Measurements from ENCODE around the genes DYTN and CRYGD.

GRCh38 chr2:204257253-204257603 lies 288.0 kb upstream of the PARD3B start:
- RRBS, result no CpG with 5 or more reads among the region's 2 CpGs

- RRBS, result no CpG with 5 or more reads among the region's 2 CpGs
Observed at GRCh38 chr2:204321924-204322222, 223.4 kb upstream of the PARD3B start.

DNA sequence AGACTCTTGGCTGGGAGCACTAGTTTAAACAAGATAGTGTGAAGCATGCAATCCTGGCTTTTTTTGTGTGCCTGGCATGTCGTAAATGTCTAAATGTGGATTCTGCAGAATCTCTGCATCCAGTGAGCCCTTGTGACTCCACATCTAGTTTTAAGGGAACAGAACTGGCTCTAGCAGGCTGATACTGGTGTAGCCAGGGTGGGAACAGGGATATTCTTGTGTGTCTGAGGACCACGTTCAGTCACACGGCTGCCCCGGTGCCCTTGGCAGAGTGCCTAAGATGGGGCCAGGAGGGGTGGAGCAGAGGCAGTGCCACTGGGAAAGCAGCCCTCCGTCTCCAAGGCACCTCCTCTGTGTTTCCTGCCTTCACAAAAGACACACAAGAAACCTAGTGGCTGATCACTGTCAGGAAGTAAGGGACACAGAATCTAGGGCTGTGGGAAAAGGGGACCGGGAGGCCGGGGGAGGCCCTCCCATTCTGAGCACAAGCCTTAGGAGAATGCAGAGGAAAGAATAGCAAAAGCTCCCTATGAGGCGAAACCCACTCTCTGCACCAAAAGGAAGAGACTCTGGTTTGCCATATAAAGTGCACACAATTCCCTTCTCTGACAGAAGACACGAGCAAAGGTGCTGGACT lies 91.5 kb upstream of the PARD3B start:
- RRBS, result no CpG with 5 or more reads among the region's 9 CpGs

GRCh38 chr2:204522708-204523178 lies 22.5 kb upstream of the PARD3B start:
- RRBS, result no CpG with 5 or more reads among the region's 4 CpGs

DNA sequence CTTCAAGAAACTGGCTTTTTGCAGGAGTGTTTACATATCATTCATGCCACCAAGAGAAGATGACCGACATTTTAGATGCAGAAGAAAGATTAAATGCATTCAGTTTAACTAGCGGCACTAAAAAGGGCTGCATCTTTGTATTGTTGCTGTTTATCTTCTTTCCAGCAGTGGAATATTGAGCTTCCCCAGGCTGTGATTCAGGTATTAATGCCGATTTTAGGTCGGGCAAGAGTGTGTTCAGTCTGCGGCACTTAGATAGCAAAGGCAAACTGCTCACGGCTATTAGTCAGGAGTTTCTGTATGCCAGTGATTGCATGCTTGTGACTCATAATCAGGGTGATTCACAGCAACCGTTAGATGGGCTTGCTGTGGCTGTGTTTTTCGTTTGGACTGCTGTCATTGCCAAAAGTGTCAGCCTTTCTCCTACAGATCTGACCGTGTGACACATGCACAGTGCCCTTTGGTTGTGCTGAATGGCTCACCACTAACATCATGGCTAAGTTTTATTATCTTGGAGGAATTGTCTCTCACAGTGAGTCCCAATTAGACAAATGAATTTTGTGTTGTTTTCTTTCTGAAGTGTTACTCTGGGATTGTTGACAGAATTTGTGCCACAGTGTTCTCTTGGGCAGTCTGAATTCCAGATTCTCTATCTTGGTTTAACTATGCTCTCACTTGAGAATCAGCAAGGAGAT lies 479.8 kb downstream of the PARD3B start:
- RRBS, result no CpG with 5 or more reads among the region's 9 CpGs

DNA sequence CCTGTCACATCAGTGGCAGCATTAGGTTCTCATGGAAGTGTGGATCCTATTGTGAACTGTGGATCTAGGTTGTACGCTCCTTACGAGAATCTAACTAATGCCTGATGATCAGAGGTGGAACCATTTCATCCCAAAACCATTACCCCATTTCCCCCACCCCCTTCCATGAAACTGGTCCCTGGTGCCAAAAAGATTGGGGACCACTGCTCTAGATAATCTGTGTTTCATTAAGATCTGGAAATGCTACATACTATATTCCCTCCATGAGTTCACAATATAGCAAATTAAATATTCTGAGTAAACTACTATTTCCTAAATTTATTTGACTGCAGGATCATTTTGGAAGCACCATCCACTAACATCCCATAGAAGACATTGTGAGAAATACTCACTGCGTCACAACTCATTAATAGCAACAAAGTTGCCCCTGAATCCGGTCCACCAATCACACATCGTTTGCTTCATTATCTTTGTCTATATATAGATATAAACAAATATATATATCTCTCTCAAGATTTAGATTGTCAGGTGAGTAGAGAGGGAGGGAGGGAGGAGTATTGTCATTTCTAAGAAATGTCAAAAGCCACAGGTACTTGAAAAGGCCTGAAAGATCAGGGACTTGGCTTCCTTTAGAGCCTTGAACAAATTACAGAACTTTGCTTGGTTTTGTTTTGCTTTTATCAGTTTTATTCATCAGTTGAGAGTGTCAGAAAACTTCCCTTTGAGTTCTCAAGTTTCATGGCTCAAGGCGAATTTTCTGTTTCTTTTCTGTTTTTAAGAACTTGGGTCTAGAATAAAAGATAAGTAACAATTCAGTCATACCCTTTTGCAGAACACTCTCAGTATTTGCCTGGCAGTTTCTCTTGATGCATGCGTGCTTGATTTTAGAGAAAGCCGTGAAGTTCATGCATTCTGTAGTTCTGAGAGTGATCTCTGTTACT lies 531.6 kb downstream of the PARD3B start:
- RRBS, result no CpG with 5 or more reads among the region's 8 CpGs

DNA sequence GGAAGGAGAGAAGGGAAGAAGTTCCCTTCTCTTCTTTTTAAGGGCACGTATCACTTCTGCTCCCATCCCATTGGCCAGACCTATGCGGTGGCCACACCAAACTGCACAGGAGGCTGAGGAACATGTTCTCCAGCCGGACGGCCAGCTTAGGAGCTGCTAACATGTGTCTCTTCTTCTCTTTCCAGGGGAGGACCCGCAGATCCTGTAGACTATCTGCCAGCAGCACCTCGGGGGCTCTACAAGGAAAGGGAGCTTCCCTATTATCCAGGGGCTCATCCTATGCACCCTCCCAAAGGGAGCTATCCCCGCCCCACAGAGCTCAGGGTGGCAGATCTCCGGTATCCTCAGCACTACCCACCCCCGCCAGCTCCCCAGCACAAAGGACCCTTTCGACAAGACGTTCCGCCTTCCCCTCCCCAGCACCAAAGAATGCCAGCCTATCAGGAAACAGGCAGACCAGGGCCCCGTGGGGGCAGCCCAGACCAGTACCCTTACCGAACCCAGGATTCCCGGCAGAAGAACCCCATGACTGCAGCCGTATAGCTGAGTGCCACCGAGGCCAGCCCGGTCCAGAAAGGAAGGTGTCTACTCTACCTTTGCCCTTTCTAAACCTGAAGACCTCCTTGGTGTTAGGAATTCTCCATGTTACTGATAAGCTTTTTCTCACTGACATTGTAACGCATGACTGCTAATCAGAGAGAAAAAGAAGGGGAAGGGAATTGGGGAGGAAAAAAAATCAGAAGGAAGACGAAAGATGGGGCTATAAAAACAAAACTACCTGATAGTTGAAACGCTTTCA lies 66.8 kb upstream of the NRP2 start:
- RRBS, result 76% methylated on average over 4 of the region's 21 CpGs

- RRBS, result no CpG with 5 or more reads among the region's 5 CpGs
Observed at GRCh38 chr2:205679859-205680621, 2.3 kb upstream of the NRP2 start.

- RRBS, result no CpG with 5 or more reads among the region's 6 CpGs
Observed at GRCh38 chr2:205712339-205712860, 30.1 kb downstream of the NRP2 start.

DNA sequence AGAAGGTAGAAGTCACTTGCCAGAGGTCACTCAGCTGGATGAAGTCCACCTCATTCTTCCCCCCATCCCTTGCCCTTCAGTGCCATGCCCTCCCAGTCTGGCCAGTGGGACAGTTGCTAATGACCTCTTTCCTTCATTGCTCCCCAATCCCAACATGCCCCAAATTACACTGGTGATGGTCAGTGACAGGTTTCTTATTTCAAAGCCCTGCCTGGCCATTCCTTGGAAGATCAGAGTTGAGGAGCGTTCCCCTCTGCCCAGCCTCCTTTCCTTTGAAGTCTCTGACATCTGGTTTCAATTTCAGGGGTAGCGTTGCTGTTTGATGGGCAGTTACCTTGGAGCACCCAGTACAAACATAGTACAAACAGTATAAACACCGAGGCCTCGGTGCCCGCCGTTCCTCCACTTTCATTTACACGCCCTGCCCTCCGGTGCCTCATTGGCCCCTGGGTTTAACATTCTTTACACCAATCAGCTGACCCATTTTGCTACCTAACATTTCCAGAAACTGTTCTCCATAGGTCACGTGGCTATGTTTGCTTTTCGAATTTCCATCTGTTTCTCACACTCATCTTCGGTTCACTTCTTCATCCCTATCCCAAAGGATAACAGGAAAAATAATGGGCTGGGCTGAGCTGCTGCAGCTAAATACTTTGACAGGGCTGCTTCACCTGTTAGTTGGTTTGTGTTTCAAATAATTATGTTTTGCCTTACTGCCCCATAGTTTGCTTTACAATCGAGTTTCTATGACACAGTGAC lies 65.6 kb downstream of the NRP2 start:
- RRBS, result no CpG with 5 or more reads among the region's 12 CpGs

- RRBS, result no CpG with 5 or more reads among the region's 2 CpGs
Observed at GRCh38 chr2:206149650-206149989, 9.6 kb downstream of the NDUFS1 start.

DNA sequence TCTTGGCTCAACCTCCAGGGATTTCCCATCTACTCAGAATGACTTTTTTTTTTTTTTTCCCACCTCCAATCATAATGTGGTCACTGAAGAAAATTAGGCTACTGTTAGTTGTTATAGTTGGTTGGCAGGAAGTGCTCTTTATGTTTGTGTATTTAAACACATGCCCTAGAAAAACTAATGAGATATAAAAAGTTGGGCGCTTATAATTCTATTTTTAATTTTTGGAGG lies 16.6 kb downstream of the ADAM23 start:
- RRBS, result no CpG with 5 or more reads among the region's 1 CpG

DNA sequence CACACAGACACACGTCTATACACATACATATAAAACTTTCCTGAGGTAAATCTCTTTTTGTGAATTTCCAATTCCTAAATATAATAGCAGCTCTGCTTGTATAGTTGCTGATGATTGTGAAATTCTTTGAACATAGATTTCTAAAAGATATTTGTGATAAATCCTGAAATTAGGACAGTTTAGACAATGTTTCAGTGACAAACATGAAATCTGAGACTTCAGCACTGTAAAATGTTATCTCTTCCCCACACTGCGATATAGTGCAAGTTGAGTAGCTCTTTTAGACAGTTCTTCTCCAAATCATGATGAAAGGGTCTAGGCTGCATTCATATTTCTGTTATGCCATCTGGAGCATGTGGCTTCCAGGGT lies 82.8 kb downstream of the ADAM23 start:
- RRBS, result no CpG with 5 or more reads among the region's 2 CpGs

DNA sequence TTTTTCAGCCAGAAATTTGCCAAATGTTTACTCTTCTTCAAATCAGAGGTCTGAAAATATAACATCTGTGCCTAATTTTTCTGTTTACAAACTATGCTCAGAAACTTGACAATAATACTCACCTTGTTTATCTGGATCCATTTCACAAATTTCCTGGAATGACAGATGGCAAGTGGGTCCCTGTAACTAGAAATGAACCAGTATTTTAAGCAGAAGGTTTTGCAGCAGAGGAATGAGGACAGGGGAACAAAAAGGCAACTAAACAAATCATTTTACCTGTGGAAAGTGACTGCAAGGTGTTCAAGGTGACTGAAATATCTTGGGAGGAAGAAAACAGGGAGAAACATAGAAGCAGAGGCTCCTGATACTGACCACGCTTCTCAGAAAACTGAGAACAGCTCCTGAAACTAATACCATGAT lies at the start of gene DYTN:
Gene DYTN (minus strand): TSS at position 258 of the 420 bp plus-strand sequence.
- RRBS, result no CpG with 5 or more reads among the region's 1 CpG

DNA sequence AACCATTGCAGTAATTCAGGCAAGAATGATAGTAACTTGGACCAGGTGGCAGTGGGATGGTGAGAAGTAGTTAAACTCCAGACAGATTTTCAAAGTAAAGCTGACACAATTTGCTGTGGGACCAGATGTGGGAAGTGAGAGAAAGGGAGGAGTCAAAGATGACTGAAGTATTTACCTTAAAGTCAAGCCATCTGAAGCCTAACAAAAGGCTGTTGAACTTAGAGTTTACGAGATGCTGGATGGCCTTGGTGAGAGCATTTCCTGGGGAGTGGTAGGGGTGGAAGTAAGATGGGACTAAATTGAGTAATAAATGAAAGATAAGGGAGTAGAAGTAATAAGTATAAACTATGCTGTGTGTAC lies 163.3 kb upstream of the KLF7 start:
- RRBS, result no CpG with 5 or more reads among the region's 1 CpG

DNA sequence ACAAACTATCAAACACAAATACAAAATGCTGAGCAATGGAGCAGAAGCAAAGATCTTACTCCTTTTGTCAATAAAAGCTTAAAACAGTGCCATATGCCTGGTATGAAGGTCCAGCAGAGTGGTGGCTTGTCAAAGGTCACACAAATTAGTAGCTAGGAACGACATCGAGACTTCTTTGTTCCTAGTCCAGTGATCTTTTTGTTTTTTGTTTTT lies 76.1 kb upstream of the FZD5 start:
- RRBS, result no CpG with 5 or more reads among the region's 2 CpGs

DNA sequence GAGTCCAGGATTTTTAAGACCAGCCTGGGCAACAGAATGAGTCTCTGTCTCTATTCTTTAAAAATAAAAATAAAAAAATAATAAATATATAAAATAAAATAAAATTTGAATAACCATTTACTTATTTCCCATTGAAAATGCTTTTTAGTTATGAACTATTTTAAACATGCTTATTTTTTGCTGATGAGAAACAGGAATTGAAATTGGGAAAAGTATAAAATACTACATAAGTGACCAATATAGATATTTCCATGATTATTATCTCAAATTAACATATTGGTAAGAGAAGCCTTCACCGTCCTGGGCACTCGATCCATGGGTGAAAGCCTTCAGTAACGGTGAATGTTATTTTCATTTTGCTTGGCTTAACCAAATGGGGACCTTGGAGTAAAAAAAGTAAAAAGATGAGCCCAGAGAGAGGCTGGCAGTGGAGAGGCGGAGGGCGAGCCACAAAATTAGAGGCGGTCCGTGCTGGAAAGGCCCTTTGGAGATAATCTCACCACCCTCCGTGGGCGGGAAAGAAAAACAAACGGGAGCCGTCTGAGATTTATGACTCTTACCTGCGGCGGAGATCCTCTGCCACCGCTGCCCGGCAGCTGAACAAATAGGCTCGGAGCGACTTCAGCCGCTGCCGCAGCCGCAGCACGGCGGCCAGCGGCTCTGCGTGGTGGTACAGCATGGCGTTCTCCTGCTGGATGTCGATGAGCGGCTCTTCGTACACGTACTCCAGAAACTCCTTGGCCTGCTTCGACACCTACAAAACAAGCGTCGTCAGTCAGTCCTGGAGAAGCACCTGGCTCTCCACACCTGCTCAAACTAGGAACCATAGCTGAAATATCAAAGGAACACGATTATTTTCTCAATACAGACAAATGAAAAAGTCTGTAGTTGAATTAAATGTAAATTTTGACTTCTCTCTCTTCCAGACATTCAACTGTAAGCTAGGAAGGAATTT lies 94.7 kb downstream of the PLEKHM3 start:
- RRBS, result no CpG with 5 or more reads among the region's 33 CpGs

DNA sequence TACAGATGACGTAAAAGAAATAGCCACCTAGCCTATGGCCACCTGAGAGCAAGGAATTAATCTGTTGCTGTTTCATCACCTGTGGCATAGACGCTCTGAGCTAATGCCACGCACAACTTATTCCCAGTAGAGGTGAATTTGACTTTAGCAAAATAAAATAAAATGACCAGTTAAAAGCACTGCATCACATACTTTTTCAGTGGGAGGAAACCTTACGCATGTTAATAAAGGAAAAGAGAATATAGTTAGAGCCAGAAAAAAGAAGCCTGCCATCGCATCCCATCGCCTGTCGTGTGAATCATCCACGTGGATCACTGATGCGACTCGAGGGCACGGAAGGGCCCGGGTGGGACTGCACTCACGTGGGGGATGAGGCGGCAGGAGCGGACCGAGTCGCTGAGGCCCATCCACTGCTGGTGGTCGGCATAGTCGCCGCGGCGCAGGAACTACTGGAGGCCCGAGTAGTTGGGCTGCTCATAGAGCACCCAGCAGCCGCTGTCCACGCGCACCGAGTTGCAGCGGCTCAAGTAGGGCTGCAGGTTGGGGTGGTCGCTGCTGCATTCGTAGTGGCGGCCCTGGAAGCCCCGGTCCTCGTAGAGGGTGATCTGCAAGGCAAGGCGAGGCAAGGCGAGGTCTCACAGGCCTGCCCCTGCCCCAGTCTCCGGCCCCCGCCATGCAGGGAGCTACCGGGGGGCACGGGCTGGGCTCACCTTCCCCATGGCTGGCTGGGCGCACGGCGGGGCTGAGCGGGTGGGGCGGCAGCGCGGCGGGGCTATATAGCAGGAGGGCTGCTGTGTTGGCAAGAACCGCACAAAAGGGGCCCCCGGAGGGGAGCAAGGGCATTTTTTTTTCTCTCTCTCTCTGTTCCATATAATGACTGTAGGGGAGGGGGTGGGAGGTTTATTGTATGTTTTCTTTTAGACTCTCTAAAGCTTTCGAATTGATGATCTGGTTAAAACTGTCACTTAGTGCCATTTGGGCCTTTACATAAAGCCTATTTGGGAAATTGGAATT lies 12.1 kb downstream of the CRYGD start:
- RRBS, result 96% methylated on average over 2 of the region's 50 CpGs

GRCh38 chr2:208124315-208124883 lies at the start of gene CRYGD:
Gene CRYGD (minus strand): TSS chr2:208124524.
- RRBS, result 96% methylated on average over 3 of the region's 33 CpGs

DNA sequence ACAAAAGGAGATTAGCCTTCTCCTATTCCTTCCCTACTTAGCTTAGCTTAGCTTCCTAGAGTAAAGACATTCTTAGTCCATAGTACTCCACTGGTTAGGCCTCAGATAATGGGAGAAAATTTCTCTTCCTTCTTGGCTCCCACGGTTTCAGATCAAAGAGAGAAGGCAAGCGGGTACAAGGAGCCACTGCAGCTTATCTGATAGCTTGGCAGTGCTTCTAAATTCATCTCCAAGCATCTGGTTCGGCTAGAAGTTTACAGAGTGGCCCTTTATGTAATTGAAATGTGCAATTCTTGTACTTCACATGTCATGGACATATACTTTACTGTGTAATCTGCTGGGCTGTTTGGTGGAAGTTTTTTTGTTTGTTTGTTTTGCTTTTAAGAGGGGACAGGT lies 46.7 kb downstream of the PIKFYVE start:
- RRBS, result no CpG with 5 or more reads among the region's 3 CpGs